Right common carotid artery plus branches (tissue), 1 donor: Measurements from ENCODE around the genes KLC3, FOXA3 and NANOS2.

- PRO-cap: no peak
Measured at GRCh38 chr19:45280312-45281313, 29.5 kb downstream of the MARK4 start.

GRCh38 chr19:45340196-45340970 is at the start of gene KLC3:
Gene KLC3, plus strand, starts transcription at chr19:45340750.
- PRO-cap: no peak

GRCh38 chr19:45385848-45386368 is 15.5 kb upstream of the ERCC2 start:
- PRO-cap: no peak

DNA sequence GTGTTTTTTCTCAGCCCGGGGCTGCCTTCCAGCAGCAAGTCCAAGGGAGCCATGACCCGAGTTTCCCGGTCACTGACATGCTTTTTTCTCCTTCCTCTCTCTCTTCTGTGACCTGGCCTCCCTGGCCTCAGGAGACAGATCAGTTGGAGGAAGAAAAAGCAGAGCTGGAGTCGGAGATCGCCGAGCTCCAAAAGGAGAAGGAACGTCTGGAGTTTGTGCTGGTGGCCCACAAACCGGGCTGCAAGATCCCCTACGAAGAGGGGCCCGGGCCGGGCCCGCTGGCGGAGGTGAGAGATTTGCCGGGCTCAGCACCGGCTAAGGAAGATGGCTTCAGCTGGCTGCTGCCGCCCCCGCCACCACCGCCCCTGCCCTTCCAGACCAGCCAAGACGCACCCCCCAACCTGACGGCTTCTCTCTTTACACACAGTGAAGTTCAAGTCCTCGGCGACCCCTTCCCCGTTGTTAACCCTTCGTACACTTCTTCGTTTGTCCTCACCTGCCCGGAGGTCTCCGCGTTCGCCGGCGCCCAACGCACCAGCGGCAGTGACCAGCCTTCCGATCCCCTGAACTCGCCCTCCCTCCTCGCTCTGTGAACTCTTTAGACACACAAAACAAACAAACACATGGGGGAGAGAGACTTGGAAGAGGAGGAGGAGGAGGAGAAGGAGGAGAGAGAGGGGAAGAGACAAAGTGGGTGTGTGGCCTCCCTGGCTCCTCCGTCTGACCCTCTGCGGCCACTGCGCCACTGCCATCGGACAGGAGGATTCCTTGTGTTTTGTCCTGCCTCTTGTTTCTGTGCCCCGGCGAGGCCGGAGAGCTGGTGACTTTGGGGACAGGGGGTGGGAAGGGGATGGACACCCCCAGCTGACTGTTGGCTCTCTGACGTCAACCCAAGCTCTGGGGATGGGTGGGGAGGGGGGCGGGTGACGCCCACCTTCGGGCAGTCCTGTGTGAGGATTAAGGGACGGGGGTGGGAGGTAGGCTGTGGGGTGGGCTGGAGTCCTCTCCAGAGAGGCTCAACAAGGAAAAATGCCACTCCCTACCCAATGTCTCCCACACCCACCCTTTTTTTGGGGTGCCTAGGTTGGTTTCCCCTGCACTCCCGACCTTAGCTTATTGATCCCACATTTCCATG is 5.0 kb downstream of the FOSB start:
- PRO-cap: no peak

- PRO-cap: no peak
Measured at GRCh38 chr19:45475475-45476637, 8.1 kb downstream of the FOSB start.

- PRO-cap: no peak
Measured at GRCh38 chr19:45514433-45514930, 7.2 kb downstream of the VASP start.

GRCh38 chr19:45517379-45518318 is 10.4 kb downstream of the VASP start:
- PRO-cap: no peak

GRCh38 chr19:45567746-45568212 is 16.8 kb downstream of the OPA3 start:
- PRO-cap: no peak

- PRO-cap: no peak
Measured at GRCh38 chr19:45780212-45780683, 2.0 kb downstream of the DMPK start.

DNA sequence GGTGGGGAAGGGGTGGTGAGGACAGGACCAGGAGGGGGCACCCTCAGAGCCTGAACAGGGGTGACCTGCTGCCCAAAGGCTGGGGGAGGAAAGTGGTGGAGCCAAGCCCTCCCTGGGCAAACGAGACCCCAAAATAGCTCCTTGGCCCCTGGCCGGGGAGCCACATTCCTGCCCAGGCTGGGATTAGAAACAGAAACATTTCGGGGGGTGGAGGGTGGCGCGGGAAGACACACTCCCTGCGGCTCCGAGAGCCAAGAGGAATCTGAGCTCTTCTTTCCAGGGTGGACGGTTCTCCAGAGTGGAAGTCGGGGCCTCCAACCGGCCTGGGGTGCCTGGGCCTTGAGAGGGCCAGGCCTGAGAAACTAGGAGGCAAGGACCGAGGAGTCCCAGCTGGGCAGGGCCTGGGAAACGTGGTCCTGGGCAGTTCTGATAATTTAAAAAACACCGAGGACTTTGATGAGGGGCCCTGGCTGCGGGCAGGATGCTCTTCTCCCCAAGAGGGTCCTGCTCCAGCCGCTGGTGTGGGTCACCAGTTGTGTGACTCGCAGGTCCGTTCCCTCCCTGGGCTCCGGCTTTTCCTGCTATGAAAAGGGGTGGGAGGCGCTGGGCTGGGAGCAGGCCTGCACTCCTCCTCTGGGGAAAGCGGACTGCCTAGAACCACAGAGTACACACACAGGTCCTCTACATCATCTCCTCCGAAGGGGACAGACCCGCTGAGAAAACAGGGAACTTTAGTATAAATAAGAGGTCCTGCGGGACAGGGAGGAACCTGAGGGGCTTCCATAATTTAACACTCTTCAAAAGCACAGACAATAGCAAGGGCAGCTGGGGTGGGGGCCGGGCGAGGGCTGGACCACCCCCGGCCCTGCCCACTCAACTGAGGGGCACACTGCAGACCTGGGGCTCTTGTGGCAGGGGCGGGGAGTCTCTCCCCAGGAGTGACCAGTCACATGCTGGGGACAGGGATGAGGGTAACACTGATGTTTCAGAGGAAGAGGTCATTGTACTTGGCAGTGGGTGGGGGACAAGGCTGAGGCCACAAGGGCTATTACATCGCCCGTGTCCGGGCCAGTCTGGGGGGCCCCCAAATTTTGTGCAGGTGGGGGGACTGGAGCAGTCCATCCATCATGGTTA is 1.1 kb upstream of the DMPK start:
- PRO-cap: bidirectional peak, plus-strand start at position 198 of the sequence, minus-strand start outside the sequence; bidirectional peak, plus-strand start at position 645 of the sequence, minus-strand start at position 649 of the sequence

DNA sequence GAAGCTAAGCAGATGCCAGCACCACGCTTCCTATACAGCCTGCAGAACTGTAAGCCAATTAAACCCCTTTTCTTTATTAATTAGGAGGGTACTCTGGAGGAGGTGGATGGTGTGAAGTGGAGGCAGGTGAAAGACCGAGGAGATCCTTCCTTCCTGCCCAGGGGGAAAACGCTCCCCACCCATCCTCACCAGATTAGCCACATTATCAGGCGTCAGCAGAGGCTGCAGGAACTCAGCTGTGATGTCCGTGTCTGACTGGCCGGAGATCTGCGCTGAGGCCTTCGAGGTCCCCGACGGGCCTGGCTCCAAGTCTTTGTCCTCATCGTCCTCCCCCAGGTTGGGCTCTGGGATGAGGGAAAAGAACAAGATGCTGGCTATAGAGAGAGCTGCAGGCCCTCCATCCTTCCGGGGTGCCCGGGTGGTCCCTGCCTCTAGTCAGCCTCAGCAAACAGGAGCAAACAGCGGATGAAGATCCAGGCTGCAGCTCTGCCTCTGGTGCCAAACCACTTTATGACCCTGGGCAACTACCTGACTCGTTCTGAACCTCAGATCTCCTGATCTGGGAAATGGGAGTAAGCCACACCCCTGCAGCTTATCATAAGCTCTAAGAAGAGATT is 23.3 kb upstream of the RSPH6A start:
- PRO-cap: no peak

- PRO-cap: no peak
Measured at GRCh38 chr19:45863950-45864789, at the start of gene FOXA3. Gene FOXA3, plus strand, starts transcription at chr19:45864326.

DNA sequence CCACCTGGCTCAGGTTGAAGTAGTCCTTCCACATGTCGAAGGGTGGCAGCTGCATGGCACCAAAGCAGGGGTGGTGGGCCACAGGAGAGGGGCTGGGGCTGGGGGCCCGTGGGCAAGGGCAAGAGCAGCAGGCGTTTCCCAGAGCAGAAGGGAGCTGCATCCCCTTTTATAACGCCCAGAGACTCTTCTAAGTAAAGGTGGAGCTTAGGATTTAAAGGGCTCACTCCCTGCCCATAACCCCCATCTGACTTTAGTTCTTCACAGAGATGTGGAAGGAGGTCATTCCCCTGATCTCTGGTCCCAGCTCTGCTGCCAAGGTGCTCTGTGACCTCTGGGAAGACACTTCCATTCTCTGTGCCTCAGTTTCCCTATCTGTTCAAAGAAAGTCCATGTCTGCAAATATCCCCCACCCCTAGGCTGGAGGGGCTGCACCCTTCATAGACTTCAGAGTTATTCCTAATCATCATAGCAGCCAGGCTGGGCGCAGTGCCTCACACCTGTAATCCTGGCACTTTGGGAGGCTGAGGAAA is at the start of gene NANOS2:
NANOS2 (minus strand) TSS at position 140 of the 530 bp plus-strand sequence.
- PRO-cap: no peak

GRCh38 chr19:46283578-46284385 is 13.1 kb upstream of the HIF3A start:
- PRO-cap: no peak

GRCh38 chr19:46288860-46289723 is 7.8 kb upstream of the HIF3A start:
- PRO-cap: no peak

GRCh38 chr19:46353718-46354264 is 6.9 kb downstream of the PPP5C start:
- PRO-cap: no peak

GRCh38 chr19:46412569-46412975 is 792 bp downstream of the CCDC8 start:
- PRO-cap: no peak

GRCh38 chr19:46609693-46610523 is 8.8 kb downstream of the CALM3 start:
- PRO-cap: no peak

DNA sequence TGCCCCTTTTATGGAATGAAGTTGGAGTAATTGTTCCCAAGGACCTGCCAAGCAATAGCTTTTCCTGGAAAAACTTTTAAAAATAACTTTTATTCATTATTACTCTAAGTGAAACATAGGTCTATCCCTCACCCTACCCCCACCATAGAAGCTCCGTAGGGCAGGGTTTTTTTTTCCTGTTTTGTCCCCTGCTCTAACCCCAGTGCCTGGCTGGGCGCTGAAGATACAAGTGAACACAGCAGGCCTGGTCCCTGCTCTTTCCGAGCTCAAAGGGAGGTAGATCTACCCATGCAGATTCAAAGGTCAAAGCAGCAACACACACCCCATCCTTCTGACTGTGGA is 8.7 kb upstream of the GNG8 start:
- PRO-cap: unidirectional peak, plus-strand start at position 202 of the sequence

DNA sequence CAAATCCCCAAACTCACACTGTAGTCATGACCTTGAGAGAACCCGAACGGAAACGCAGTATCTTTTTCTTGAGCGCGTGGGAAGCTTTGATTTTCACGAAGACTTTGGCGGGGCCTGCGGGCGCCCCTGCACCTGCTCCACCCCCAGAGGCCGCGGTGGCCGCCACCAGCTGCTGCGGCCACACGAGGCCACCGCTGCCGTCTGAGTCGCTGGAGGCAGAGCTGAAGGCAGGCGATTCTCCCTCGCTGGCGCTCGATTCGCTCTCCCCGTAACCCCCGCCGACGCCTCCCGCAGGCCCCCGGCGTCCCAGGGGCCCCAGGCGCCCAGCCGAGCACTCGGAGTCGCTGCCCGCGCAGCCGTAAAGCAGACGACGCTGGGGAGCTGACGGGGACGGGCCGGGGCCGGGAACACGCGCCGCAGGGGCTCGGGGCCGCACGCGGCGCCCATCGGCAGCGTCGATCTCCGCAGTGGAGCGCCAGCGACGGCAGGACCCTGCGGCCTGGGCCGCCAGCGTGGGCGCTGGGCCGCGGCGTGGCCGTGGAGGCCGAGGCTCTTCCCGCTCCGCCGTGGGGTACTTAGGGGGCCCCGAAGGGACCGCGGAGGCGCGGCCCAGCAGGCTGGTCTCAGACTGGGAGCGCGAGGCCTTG is 12.4 kb downstream of the DACT3 start:
- PRO-cap: no peak